BJ (cell line): ENCODE measurements around a stretch of chr11.

GRCh38 chr11:126282698-126282968 lies 260 bp upstream of the TIRAP start:
- CAGE, long polyA plus RNA: no peak
- RRBS: 1% methylated on average over 9 of the region's 15 CpGs

GRCh38 chr11:126339168-126339553 lies 16.3 kb upstream of the ST3GAL4 start:
- CAGE, long polyA plus RNA: no peak
- RRBS: no CpG with 5 or more reads among the region's 11 CpGs

DNA sequence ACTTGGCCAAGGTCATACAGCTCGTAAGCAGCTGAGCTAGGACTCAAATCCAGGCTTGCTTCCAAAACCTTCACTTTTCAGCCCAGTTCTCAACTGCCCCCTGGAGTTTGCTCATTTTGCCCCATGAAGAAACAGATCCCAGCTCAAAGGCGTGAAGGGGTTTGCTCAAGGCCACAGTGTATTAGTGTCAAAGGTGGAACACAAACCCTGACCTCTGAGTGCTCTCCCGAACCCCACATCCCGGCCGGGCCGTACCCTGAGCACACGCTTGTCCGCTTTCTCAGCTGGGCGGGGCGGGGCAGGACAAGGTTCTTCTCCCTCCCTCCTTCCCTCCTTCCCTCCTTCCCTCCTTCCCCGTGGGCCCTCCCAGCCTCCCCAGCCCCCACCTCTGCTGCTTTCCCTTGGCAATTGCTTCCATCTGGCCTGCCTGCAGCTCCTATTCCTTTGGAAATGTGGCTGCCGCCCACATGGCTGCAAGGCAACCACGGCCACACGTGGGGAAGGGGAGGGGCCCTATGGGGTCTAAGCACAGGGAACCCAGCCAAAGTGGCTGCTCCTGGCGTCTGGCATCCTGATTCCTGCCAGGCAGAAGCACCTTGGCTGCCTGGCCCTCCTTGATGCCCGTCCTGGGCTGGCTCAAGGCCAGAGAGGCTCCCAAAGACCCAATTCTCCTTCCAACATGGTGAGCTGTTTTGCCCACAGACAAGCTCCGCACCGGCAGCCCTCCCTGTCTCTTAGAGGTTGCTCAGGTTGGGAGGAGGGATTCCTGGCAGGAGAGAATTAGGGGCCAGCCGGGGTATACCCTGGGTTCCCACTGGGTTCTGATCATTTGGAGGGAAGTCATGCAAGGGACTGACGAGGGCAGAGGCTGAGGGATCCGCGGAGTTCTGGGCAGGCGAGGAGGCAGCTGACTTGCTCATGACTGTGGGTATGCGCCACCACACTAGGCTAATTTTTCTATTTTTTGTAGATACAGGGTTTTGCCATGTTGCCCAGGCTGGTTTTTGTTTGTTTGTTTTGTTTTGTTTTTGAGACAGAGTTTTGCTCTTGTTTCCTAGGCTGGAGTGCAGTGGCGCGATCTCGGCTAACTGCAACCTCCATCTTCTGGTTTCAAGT lies 4.3 kb downstream of the ST3GAL4 start:
- CAGE, long polyA plus RNA: no peak
- RRBS: 12% methylated on average over 2 of the region's 27 CpGs

DNA sequence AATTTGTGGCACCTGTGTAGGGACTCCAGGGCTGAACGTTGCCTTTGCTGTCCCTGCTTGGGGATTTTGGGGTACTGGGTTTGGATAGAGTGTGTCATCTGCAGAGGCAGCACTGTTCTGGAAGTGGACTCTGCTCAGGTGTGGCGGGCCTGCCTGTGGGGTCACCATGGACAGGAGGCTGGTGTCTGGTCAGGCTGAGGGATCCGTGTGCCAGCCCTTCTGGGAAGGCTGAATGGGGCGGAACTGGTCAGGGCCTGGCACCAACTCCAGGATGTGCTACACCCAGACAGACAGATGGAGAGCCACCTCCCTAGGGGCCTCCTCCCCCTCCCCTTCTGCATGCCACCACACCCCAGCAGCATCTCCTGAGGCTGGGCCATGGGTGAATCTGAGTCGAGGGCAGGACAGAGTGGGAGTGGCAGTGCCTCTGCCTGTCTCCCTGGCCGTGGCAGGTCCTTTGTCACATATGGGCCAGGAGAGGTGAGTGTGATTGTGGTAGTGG lies 28.9 kb downstream of the ST3GAL4 start:
- CAGE, long polyA plus RNA: no peak
- RRBS: no CpG with 5 or more reads among the region's 6 CpGs

DNA sequence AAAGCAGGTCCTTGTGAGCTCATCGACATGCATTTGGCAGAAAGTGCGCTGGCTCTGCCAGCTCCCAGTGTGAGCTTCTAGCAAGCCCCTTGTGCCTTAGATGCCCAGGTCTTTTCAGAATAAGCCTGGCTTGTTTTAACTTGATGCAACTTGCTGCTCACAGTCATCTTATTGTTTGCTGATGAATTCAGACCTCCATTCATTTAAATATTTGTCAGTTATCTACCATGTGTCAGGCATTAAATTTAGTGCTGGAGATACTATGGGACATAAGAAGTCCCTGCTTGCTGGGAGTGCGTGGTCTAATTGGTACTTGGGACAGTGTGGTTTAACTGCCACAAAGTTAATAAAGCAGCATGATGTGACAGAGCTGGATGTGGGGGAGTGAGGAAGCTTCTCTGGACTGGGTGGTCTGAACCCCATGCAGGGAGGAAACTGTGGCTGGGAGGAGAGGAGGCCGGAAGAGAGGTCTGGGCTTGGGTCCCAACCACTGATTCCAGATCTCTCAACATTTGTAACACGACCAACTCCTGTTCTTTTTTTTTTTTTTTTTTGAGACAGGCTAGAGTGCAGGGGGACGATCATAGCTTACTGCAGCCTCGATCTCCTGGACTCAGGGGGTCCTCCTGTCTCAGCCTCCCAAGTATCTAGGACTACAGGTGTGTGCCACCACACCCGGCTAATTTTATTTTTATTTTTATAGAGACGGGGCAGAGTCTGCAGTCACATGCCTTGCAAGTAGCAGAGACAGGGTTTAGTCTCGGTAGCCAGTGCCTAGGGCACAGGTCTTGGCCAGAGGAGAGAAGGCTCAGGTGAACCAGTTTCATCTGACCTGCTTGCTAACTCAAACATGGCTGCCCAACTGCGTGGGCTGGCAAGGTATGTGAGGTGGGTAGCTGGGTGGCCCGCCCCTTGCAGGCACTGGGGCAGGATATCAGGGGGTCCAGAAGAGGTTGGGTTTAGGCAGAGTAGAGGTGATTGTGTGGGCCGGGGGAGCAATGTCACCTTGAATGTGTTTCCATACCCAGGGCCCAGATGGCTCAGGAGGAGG lies 37.3 kb downstream of the ST3GAL4 start:
- CAGE, long polyA plus RNA: no peak
- RRBS: no CpG with 5 or more reads among the region's 13 CpGs

DNA sequence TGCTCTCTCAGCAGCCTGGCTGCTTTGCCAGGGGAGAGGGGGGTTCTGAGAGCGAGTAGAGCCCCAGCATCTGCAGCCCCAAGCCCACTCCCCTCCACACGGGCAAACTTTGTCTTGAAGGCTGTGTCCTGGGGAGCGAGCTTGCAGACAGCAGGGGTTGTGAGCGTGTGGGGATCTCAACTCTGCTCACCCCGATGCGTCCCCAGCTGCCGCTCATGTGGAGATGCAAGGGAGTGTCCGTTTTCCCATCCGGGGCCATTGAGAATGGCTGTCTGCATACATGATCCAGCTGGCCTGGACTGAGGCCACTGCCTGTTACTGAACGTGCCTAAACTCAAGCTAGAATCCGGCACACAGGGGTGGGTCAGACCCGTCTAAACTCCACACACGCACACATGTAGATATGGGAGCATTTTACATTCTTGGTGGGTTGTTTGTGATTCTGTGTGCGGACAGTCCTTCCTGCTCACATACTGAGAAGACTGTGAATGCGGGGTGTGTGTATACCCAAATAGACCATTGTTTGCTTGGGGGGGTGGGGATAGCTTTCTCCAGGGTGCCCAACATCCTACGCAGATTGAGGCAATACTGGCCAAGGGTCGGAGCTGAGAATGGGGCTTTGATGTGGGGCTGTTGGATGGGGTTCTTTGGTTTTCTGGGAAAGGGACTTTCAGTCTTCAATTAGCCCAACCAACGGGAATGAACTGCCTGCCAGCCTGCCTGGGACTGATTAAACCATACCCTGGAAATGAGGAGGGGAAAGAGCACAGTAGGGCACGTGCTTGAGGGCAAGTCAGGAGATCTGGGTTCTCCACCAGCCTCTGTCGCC lies 60.3 kb downstream of the ST3GAL4 start:
- CAGE, long polyA plus RNA: no peak
- RRBS: 26% methylated on average over 3 of the region's 20 CpGs

DNA sequence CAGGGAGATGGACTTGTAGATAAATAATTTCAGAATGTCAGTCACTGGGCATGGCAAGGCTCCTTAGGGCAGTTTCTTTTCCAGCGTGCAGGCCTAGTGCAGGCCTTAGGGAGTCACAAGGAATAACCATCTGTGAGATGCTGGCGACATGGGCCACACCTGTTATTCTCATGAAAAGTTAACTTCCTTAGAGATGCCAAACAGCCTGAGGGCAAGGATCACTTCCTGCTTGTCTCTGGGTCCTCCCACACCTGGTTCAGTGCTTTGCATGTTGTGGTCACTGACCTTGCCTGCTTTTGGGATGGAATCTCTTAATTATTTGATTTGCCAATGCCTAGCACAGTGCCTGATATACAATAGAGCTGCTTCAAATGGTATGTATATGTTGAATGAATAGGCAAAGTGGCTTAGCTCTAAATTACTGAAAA lies 70.7 kb downstream of the ST3GAL4 start:
- CAGE, long polyA plus RNA: no peak
- RRBS: no CpG with 5 or more reads among the region's 2 CpGs

DNA sequence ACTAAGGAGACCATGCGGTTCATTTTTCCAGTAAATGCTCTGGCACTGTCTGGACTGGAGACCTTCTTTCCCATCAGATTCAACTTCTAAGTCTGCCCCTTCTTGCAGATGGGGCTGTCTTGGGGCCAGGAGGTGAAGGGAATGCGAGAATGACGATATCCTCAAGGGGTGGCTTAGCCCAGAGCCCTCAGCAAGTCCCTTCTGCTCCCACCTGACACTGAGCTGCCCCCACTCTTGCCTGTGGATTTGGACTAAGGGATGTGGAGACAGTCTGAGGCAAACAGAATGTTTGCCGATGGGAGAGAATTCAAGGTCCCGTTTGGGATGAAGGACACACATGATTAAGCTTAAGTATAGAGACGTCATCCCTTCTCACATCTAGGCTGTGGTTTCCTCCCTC lies 71.3 kb downstream of the ST3GAL4 start:
- CAGE, long polyA plus RNA: no peak
- RRBS: no CpG with 5 or more reads among the region's 6 CpGs

DNA sequence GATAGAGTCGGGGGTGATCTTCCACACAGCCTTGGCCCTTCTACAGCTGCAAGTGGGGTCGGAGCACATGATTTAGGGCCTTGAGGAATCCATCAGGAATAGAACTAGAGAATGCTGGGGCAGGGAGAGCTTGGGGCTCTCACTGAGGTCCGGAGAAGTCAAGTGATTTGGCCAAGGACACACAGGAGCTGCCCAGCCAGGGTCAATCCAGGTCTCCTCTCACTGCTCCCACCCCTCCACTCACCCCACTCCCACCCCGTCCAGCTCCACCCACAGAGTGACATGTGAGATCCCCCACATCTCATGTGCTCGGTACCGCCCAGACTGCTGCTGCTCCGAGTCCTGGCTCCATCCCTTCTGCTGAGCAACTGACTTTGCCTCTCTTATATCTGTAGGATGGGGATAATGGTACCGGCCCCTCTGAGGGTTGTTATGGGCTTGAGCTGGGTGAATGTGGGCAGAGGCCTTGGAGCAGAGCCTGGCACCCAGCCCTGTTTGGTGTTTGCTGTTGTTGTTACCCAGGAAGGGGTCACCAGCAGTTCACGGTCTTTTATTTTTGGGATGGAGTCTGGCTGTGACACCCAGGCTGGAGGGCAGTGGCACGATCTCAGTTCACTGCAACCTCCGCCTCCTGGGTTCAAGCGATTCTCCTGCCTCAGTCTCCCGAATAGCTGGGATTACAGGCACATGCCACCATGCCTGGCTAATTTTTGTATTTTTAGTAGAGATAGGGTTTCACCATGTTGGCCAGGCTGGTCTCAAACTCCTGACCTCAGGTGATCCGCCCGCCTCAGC lies 77.0 kb downstream of the ST3GAL4 start:
- CAGE, long polyA plus RNA: no peak
- RRBS: no CpG with 5 or more reads among the region's 15 CpGs

DNA sequence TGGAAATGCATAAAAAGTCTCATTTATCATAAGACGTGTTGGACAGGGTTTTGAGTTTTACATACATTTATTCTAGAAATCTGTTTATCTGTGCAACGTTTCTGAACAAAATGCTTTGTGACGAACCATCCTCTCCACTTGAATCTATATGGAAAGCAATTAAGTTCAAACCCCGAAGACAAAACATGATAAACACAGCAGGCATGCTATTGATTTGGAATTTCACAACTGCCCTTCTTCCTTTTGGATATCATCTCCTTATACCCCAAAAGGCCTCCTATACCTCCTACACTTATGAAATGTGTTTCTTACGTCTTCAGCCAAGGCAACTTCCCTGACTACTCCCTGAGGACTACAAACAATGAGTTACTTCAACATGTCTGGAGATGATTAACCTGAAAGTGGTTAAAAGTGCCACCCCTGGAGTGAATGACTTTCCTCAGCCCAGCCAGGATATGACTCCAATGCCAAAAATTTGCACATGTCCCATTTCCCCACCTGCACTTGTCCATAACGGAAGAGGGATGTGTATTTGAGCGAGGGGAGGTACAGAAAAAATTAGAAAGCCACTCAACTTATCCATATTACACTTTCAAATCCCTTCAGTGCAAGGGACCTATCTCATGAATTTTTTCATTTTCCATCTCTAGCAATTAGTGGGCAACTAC lies 37.0 kb downstream of the KIRREL3 start:
- CAGE, long polyA plus RNA: no peak
- RRBS: no CpG with 5 or more reads among the region's 7 CpGs

DNA sequence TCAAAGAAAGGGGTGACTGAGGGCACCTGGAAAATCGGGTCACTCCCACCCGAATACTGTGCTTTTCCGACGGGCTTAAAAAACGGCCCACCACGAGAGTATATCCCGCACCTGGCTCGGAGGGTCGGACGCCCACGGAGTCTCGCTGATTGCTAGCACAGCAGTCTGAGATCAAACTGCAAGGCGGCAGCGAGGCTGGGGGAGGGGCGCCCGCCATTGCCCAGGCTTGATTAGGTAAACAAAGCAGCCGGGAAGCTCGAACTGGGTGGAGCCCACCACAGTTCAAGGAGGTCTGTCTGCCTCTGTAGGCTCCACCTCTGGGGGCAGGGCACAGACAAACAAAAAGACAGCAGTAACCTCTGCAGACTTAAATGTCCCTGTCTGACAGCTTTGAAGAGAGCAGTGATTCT lies 362.8 kb upstream of the KIRREL3 start:
- CAGE, long polyA plus RNA: no peak
- RRBS: no CpG with 5 or more reads among the region's 18 CpGs

DNA sequence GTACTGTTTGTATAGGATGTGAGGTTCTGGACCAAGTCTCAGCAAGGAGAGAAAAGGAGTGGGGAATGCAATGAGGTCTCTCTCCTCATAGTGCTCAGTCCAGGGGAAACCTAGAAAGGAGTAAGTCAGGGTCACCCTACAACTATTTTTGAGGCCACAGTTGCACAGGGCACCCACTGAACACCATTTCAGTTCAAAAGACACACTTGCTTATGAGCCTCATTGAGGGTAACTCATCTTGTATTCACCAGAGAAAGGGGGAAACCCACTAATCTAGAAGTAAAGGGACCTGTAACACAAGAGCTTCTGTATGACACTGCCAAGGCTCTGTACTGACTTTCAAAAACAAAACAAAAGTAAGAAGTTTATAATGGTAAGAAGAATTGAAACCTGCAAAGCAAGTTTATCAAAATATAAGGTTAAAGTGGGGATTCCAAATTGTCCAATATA lies 275.4 kb downstream of the ETS1 start:
- CAGE, long polyA plus RNA: no peak

DNA sequence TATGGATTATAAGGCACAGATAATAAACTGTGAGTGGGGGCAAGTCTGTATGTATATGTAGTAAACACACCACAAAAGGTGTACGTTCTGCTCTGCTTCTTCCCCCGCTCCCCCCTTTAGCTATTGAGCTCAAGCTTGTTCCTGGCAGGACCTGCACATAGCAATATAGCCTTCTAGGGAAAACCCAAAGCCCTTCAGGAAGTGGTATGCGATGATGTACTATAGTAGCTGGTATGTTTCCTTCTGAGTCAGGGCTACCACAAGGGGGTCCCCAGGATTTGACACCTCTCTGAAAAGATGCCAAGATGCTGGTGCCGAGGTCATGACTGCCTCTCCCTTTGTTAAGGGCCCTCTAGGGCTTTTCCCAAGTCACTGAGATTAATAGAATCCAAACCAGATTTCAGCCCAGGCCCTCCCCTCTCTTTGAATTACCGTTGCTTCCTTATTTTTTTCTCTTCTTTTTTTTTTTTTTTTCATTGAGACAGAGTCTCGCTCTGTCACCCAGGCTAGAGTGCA lies 268.5 kb downstream of the ETS1 start:
- CAGE, long polyA plus RNA: no peak
- RRBS: no CpG with 5 or more reads among the region's 6 CpGs

GRCh38 chr11:128330186-128330680 lies 257.1 kb downstream of the ETS1 start:
- CAGE, long polyA plus RNA: no peak
- RRBS: no CpG with 5 or more reads among the region's 2 CpGs

- CAGE, long polyA plus RNA: no peak
- RRBS: no CpG with 5 or more reads among the region's 14 CpGs
Observed at GRCh38 chr11:128464748-128465622, 122.4 kb downstream of the ETS1 start.

DNA sequence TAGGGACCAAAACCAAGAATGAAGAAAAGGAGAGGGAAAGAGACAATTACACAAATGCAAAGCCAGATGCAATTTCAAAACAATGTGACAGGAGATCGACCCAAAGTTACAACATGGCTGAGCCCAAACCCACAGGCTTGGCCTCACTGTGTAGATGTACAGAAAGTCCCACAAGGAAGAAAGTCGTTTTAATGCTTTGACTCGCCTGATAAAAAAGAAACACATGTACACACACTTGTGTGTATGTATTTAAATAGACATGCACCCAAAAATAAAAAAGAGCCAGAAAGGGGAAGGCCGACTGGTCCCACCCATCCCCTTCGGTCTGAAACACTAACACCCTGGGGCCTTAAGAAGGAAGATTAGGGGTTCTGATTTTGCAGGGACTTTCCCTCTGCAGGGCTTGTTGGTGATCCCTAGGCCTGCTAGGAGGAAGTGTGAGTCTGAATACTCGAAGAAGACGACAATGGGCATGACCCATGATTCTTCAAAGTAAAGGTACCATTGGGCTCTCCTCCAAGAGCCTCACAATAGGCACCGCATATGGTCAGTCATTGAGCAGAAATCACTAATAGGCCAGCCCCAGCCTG lies 104.0 kb downstream of the ETS1 start:
- CAGE, long polyA plus RNA: no peak
- RRBS: no CpG with 5 or more reads among the region's 8 CpGs

- CAGE, long polyA plus RNA: no peak
- RRBS: no CpG with 5 or more reads among the region's 3 CpGs
Observed at GRCh38 chr11:128492297-128492859, 95.0 kb downstream of the ETS1 start.

DNA sequence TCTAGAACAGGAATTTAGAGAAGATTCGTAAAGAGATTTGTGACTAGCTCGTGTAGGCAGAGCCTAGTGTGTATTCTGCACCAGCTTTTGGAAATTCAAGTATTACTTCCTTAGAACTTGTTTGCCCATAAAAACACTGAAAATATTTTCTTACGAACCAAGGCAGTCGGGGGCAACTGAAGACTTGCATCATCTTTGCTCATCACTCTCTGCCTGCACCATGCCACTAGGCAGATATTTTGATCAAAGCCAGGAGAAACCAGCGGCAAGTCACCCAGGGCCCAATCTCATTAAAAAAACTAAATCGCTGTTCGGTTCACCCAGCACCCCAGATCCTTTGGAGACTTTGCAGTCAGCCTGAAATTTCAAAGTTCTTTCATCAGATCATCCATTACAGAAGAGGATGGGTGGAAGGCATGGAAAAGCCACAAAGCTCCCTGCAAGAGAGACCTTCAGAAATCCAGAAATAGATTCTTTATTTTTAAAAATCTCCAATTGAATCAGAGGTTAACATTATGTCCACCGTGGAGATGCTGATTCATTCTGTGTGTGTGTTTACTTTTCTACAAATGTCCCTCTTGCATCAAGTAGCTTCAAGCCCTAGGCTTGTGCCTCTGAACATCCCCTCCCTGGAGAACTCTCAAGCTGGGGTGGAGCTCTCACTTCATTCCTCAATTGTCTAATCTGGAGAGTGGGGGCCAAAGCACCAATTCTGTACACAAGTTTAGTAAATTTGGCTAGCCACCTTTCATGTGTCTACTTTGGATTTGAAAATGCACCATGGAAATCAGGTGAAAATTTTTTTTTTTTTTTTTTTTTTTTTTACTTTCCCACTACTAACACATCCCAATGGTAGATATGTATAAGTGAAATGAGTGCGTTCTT lies 78.4 kb downstream of the ETS1 start:
- CAGE, long polyA plus RNA: no peak
- RRBS: no CpG with 5 or more reads among the region's 9 CpGs

DNA sequence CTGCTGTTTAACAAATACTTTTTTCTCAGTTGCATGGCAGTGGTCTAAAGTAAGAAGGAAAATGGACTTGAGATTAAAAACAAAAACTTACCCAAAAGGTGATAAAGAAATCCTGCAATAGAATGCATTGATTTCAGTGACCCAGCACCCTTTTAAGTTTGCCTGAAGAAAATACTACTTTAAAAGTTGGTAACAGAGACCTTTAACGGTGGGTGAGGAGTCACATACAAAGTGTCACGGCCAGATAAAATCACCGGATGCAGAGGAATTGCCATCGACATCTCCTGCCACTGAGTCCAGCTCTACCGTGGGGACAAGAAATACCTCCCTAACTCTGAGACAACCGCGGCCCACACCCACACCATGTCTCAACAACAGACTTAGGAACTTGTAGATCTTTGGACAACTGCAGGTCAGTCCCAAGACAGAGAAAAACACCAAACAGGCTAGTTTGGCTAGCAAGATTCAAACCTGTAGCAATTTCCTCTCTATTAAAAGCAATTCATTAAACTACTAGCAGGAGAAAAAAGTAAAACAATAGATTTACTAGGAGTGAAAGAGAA lies 728 bp downstream of the ETS1 start:
- CAGE, long polyA plus RNA: no peak
- RRBS: no CpG with 5 or more reads among the region's 7 CpGs

DNA sequence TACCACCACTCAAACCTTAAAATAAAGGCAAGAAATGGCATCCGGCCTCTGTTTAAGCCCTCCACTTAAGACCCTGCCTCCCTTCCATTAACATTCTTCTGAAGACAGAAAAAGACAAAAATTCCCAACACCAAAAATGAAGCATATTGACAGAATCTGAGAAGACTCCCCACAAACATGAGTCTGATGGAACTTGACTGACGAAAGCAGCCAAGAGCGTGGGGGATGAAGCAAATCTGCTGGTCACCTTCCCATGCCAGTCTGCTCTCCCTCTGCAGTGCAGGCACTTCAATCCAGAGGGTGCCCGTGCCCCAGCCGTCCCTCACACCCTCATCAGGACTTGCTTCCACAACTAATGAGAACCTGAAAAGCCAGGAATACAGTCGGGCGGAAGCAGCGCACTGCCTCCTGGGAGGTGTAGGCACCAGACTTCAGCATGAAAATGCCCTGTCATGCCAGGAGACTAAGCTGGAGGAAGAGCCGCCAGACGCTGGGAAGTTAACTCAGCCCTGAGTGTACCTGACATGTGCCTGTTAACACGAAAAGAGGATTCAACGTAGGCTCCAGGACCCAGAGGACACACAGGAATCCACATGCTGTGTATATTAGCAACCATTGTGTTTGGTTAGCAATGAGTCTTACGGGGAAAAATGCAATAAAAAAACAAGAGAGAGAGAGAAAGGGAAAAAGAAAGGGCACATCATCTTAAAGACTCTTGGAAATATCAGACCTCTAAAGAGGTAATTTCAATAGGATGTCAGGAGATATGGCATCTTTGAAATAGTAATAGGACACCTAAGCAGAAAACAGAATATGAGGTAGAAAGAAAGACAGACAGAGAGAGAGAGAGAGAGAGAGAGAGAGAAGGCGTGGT lies 40.1 kb upstream of the FLI1 start:
- CAGE, long polyA plus RNA: no peak
- RRBS: no CpG with 5 or more reads among the region's 14 CpGs